Cerebellum (tissue), 5 donors: ENCODE measurements around the genes C5orf34 and EMB.

DNA sequence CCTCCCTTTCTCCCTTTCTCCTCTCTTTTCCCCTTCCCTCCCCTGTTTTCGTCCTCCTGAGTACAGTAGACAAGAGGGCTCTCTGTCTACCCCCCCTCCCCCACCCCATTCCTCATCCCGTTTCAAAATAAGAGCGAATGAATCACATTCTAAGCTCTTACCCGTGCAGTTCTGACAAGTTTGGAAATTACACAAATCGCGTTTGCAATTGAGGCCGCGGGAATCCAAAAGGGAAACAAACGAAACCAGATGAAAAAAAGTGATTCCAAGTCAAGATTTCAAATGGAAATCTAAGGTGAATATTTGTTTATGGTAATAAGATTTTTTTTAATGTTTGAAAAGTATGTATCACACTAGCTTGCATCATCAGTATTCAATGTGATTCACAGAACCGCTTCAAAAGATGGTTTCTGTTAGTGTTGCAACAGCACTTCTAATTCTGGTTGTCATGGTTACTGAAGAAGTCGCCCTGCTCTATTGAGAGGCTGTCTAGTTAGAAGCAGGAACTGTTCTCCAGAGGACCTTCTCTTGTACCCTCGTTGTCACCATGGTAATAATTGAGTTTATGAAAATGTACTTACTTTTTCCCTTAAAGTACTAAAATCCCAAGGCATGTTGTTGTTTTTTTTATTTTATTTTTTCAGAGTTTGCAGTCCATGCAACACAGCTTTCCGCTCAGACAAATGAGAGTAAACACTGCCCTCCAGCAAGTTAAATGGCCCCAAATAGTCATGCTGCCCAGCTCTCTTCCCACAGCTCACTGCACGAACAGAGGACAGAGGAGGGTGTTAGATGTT, 1.5 kb downstream of the NIM1K start:
- PRO-cap, 3 experiments, result no peak in any of the 3 experiments
- RAMPAGE, long total RNA, result no peak

- PRO-cap, 3 experiments, result no peak in any of the 3 experiments
- RAMPAGE, long total RNA, result no peak
These were observed 10.0 kb upstream of the CCL28 start for GRCh38 chr5:43422197-43422678.

GRCh38 chr5:43514395-43515703, at the start of gene C5orf34:
Gene C5orf34 (minus strand): TSS chr5:43515148.
- PRO-cap, 3 experiments, result peak in 3 of 3 experiments; most common plus-strand start chr5:43515252 (in 2); most common minus-strand start chr5:43515157 (in 2)
- RAMPAGE, long total RNA, result no peak

GRCh38 chr5:43557123-43557758, 364 bp upstream of the PAIP1 start:
- PRO-cap, 3 experiments, result peak in 3 of 3 experiments; most common plus-strand start chr5:43557187 (in 2); most common minus-strand start chr5:43557410 (in 1)
- RAMPAGE, long total RNA, result no peak

GRCh38 chr5:43676859-43677522, 74.0 kb downstream of the NNT start:
- PRO-cap, 3 experiments, result no peak in any of the 3 experiments
- RAMPAGE, long total RNA, result no peak

DNA sequence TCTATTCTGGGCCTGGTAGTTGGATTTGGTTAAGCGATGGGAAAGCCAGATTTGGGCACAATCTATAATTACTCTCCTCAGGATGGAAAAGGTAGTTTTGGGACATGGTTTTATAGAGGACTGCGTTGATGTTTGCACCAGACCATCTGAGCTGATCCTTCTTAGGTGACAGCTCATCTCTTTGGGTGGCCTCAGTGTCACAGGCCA, 80.8 kb downstream of the NNT start:
- PRO-cap, 3 experiments, result no peak in any of the 3 experiments
- RAMPAGE, long total RNA, result no peak

DNA sequence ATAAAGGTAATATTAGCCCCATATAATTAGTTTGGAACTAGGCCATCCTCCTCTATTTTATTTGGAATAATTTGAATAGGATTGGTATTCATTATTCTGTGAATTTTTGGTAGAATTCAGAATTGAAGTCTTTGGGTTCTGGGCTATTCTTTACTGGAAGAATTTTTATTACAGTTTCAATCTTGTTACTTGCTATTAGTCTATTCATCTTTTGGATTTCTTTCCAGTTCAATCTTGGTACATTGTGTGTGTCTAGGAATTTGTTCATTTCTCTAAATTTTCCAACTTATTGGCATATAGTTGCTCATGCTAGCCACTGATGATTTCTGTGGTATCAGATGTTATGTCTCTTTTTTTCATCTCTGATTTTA, 317.8 kb downstream of the NNT start:
- PRO-cap, 3 experiments, result no peak in any of the 3 experiments
- RAMPAGE, long total RNA, result no peak

- PRO-cap, 3 experiments, result no peak in any of the 3 experiments
- RAMPAGE, long total RNA, result no peak
These were observed 2.5 kb upstream of the MRPS30 start for GRCh38 chr5:44806215-44806766.

DNA sequence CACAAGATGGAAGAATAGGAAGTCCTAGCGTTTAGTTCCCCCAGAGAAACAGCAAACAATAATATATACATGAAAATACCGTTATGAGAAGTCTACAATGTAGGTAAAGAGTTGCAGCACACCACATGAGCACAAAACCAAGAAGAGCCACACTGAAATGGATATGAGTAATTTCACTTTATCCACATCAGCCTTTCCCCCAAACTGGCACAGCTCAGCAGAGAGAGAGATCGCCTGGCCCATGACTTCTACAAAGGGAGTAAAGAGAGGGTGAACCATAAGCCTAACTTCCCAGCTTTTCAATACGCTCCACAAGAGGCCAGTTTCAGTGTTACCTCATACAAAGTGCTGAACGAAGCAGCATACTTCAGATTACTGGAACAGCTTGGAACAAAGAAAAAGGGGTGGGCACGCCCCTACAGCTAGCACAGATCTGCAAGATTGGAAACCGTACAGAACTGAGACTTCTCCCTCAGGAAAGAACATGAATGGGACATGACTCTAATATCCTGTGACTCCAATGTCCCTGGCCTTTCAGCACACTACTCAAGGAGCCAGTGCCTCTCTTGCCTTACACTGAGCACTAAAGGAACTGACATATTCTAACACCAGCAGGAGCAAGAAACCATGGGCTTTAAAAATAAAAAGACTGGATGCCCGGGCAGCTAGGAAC, 75.3 kb downstream of the EMB start:
- PRO-cap, 3 experiments, result no peak in any of the 3 experiments
- RAMPAGE, long total RNA, result no peak

DNA sequence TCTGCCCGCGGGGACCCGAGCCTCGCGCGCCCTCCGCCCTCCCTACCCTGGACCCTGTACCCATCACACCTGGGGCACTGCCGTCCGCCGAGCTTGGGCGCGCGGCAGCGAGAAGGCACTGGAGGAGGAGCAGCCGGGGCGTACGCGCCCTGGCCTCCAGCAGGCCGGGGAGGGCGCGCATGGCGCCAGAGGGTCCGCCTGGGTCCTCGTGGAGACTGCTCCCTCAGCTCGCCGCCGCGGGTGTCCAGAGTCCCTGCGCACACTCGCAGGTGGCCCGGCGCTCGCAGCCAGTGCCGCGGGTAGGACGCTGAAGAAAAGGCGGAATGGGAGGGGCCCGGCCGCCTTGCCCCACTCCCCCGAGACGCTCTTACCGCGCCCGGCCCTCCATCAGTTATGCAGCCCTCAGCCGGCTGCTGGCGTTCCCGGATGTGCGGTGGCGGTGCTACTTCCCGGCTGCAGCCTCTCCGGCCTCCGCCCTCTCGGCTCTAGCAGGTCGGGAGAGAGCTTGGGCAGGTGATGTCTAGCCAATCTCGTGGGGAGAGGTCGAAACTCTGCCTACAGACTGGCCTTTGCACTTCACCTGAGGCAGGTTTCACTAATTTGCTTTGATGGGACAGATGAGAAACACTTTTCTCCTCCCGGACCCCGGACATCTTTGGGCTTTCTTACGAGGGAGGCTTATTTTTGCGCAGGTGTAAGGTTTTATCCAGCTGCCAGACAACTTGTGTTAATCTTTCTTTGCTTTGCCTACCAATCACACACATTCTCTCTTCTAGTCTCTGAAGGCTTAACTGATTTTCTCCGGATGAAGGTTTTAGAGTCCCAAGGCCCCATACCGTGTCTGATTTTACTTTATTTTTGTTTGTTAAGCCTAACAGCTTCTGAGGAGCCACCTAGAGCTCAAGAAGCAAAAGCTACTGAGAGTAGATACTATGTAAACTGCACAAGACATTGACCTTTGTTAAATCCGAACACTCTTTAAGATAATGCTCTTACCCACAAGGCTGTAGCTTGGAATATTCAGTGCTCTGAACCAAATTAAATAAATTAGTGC, at the start of gene EMB:
EMB (minus strand) TSS at position 318 of the 1,054 bp plus-strand sequence.
- PRO-cap, 3 experiments, result peak in 1 of 3 experiments; most common plus-strand start position 422 of the sequence (in 1); most common minus-strand start position 415 of the sequence (in 1)
- RAMPAGE, long total RNA, result no peak

DNA sequence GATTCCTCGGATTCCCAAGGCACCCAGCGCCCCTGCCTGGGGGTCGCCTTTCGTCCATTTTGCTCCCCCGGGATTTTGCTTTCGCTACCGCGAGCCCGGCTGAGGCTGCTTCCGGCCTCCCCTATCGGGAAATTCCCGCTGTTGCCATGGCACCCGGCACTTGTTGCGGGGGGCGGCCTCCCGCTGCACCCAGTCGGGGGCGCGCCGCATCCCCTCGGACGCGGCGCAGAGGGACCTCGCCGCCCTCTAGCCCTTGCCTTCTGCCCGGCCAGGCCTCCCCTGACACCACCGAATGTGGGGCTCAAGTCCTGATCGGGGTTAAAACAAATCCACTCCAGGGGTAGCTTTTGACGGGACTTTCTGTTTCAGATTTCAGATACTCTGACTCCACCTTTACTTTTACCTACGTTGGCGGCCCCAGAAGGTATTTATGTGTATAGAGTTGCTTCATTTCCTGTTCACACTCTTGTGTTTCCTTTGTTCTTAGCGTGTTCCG, 1.3 kb downstream of the PARP8 start:
- PRO-cap, 3 experiments, result peak in 1 of 3 experiments; most common plus-strand start position 156 of the sequence (in 1); most common minus-strand start position 77 of the sequence (in 1)
- RAMPAGE, long total RNA, result no peak

- PRO-cap, 3 experiments, result no peak in any of the 3 experiments
- RAMPAGE, long total RNA, result no peak
These were observed 5.5 kb downstream of the ISL1 start for GRCh38 chr5:51388656-51389254.

DNA sequence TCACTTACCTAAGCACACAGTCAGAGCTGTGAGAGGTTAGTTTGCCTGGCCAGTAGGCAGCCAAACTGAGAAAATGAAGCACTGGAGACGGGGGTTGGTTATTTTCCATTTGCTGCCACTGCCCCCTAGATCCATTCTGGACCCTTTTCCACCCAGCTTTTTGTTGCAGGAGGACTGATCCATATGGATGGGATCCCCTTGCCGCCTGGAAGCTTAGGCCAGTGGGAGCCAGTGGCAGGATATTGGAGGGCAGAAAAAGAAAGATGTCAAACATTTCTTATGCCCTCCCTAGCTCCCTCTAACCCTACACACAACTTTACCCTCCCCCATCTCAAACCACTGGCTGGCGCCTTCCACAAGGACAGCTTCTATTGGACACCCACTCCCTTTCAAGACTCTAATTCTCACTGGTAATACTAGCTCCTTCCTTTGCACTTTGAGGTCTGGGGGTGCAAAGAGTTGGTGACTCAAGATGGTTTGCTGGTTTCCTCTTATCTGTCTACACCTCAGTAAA, 11.7 kb upstream of the ITGA1 start:
- PRO-cap, 3 experiments, result no peak in any of the 3 experiments
- RAMPAGE, long total RNA, result no peak

GRCh38 chr5:52836942-52837585, 49.3 kb downstream of the ITGA1 start:
- PRO-cap, 3 experiments, result no peak in any of the 3 experiments
- RAMPAGE, long total RNA, result no peak

DNA sequence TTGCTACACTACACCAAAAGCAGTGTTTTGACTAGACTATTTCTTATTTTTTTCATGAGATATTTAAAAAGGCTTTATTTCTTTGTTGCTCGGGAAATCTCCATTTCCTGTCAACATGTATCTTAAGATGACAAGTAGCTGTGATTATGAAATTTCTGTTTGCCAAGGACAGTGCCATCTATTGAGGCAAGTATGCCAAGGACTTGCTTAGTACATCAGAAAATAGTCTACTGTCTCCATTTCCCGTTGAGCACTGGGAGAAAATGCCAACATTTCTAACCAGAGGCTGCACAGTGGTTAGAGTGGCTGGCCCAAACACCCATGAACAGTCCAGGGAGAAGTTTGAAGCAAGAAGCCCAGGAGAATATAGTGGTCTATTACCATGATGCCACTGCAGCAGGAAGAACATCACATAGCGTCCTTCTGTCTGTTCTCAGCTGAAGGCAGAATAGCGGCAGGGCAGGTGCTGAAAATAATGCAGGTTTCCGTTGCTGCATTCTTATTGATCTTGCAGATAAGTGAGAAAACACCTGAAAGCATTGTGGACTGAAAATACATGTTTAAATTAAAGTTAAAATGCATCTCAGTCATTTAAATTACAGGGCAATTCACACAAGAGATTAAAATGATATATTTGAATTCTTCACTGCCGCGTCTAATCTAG, 93.2 kb upstream of the ITGA2 start:
- PRO-cap, 3 experiments, result no peak in any of the 3 experiments
- RAMPAGE, long total RNA, result no peak

DNA sequence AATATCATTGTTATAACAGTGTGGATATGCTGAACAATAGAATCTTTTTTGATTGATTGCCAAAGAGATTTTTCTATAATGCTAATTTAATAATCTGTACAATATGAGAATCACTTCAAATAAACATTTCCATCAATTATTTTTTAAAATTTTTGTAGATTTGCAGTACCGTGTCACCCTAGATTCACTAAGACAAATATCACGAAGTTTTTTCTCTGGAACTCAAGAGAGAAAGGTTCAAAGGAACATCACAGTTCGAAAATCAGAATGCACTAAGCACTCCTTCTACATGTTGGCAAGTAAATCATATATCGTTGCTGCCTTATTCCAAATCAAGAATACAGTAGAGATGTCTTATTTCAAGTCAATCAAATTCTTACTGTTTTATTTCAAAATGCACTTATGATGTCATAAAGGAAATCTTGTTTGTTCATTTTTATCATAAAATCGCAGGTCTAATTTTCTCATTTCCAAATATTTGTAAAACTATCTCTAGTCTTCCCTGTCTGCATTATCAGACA, 68.9 kb upstream of the ITGA2 start:
- PRO-cap, 3 experiments, result no peak in any of the 3 experiments
- RAMPAGE, long total RNA, result no peak

GRCh38 chr5:53090575-53091345, 18.8 kb downstream of the MOCS2 start:
- PRO-cap, 3 experiments, result no peak in any of the 3 experiments
- RAMPAGE, long total RNA, result no peak

GRCh38 chr5:53997066-53997730, 313.2 kb downstream of the ARL15 start:
- PRO-cap, 3 experiments, result no peak in any of the 3 experiments
- RAMPAGE, long total RNA, result no peak

GRCh38 chr5:54045291-54045505, 265.2 kb downstream of the ARL15 start:
- PRO-cap, 3 experiments, result no peak in any of the 3 experiments
- RAMPAGE, long total RNA, result no peak

DNA sequence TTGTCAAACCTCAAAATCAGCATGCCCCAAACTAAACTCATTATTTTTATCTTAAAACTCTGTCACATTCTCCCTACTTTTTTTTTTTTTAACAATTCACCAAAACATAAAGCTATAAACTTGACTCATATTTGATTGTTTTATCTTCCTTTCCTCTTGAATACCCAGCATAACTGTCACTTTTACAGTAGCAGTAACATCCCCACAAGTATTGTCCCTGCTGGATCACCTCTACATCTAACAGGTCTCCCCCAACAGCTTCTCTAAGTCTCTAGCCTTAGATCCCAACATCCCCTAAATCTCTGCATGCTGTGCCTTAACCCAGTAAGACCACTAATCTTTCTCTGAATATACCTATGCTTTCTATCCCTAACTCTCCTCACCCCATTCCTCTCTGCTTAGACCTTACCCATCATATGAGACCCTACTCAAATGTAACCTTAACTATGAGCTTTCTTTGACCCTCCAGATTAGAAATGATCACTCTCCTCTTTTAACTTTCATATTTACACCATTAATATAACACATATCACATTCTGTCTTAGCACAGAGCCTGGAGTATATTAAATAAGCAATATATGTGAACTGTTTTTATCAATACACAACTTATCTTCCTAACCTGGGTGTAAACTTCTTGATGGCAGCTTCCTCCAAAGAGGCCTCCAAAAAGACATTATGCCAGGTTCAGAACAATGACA, 141.9 kb downstream of the ARL15 start:
- PRO-cap, 3 experiments, result no peak in any of the 3 experiments
- RAMPAGE, long total RNA, result no peak